ENCODE measurements around the gene HYDIN.

DNA sequence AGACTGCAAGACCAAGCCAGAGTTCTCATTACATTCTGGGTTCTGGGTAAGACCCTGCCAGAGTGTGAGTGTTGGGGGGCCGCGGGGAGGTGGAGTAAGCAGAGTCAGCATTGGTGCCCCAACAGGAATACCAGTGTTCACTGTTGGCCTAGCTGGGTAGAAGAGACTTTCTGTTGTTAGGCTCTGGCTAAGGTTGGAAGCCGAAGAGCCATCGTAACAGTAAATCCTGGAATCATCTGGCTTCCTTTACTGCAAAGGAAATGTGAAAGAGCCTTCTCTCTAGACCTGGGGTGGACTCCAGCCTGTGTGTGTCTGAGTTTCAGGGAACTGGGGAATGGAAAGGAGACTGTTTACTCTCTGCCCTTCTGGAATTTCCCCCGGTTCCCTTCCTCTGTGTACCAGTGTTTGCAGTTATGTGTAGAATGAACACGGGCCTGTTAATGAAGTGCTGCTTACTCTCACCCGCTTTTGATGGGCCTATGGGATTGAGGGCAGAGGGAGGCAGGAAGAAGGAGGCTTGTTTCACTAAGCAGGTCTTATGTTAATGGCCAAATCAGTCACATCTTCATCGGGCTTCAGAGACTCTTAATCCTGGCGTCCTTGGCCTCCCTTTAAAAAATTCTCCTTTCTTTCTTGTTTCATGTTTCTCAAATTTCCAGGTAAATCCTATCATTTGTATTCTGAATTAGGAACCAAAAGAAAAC is 68.6 kb downstream of the WWP2 start:
- PRO-cap, result no peak
- RAMPAGE, long total RNA, 4 experiments, result no peak in any of the 4 experiments

GRCh38 chr16:69838932-69839679 is 77.0 kb downstream of the WWP2 start:
- PRO-cap, result bidirectional peak, plus-strand start at chr16:69839379, minus-strand start at chr16:69839317
- RAMPAGE, long total RNA, 4 experiments, result no peak in any of the 4 experiments

- PRO-cap, result bidirectional peak, plus-strand start at chr16:70066253, minus-strand start at chr16:70065938
- RAMPAGE, long total RNA, 4 experiments, result start-site peak on the minus strand in 4 of 4 experiments, at chr16:70065785-70065955 at its widest, 1,274 to 4,030 reads per replicate
Observed at GRCh38 chr16:70065482-70066680, 48.3 kb upstream of the PDPR start.

DNA sequence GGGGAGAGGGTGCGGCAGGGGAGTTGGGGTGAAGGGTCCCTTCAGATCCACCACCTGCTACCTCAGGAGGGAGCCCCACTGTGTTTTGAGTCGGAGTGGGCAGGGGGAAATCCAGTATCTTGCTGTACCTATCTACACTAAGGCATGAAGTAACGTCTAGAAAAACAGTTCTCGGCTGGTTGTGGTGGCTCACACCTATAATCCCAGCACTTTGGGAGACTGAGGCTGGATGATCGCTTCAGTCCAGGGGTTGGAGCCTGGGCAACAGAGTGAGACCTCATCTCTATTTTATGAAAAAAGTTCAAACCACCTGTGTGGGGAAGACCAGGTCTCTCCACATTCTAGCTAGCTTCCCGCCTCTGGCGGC is 29.9 kb downstream of the ST3GAL2 start:
- PRO-cap, result no peak
- RAMPAGE, long total RNA, 4 experiments, result no peak in any of the 4 experiments

- PRO-cap, result no peak
- RAMPAGE, long total RNA, 4 experiments, result no peak in any of the 4 experiments
Observed at GRCh38 chr16:70437502-70438036, 1.3 kb downstream of the ST3GAL2 start.

DNA sequence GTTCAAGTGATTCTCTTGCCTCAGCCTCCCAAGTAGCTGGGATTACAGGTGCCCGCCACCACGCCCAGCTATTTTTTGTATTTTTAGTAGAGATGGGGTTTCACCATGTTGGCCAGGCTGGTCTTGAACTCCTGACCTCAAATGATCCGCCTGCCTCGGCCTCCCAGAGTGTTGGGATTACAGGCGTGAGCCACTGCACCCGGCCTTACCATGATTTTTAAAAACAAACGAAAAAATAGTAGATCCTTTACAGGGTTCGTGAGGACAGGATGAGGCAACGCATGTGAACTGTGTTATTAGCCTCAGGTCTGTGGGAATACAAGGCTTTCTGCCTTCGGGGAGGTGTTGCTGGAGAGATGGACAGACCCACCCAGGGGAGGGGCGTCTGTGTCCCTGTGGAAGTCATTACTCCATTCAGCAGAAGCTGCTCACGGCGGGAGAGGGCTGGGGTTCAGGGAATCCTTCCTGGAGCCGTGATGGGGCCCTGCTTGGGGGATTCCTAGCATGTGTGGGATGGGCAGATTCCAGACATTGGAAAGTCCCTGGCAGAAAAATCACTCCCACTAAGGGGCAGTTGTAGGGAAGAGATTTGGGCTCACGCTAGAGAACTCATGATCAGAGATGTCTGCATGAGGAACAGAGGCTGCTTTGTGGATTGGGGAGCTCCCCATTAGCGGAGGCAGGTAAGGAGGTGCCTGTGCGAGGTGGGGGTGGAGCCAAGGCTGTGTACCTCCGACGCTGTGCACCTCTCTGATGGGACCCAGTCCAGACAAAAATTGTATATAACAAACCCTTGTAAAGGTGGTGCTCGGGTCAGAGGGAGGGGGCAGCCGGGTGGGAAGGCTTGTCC is 56.4 kb upstream of the IL34 start:
- PRO-cap, result unidirectional peak, plus-strand start at position 618 of the sequence
- RAMPAGE, long total RNA, 4 experiments, result no peak in any of the 4 experiments

DNA sequence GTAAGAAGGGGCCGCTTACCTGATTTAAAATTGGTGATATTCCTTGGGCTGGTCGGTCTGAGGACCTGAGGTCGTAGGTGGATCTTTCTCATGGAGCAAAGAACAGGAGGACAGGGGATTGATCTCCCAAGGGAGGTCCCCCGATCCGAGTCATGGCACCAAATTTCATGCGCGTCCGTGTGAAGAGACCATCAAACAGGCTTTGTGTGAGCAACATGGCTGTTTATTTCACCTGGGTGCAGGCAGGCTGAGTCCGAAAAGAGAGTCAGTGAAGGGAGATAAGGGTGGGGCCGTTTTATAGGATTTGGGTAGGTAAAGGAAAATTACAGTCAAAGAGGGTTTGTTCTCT is 24.9 kb upstream of the IL34 start:
- PRO-cap, result no peak
- RAMPAGE, long total RNA, 4 experiments, result no peak in any of the 4 experiments

- PRO-cap, result no peak
- RAMPAGE, long total RNA, 4 experiments, result no peak in any of the 4 experiments
Observed at GRCh38 chr16:70647501-70647773, 1.1 kb downstream of the IL34 start.

DNA sequence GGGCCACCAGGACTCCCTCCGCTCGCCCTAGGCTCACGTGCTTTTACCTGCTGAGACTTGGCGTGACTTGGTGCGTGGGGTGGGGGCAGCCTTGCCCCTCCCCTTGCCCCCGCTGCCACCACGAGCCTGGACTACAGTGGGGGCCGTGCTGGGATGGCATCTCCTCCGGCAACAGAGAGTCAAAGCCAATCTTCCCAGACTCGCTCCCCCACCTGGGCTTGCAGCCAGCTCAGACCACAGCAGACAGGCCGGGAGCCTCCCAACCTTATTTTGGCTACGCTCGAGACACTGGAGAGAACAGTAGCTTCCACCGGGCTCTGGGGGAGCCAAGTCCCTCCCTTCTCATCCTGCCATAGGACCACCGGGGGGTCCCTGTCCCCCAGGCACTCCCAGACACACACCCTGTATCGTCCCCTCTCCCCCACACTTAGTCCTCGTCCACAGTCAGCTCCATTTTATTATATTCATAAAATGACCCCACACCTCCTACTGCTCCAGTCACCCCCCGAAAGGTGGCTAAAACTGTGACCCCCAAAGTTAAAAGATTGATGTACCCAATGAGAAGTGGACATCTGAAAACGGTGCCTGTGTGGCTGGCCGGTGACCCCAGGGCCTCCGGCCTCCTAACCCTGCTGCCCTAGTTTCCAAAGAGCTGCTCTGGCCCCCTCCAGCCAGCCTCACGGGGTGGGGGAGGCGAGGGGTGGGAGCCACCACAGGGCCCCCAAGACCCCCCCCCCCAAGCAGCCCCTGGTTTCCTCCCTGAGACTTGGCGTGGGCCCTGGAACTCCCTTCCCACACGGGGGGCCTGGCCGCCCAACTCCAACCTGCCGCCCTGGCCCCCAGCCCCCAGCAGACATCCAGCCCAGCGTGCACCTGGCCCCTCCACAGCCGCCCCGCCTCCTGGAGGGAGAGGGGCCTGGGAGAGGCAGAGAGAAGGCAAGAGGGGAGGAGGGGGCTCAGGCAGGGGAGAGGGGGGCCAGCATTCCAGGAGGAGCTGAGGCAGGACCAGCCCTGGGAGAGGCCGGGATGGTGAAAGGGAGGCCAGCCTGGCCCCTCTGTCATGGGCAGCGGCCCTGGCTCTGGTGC is 16.3 kb downstream of the IL34 start:
- PRO-cap, result no peak
- RAMPAGE, long total RNA, 4 experiments, result no peak in any of the 4 experiments

- PRO-cap, result no peak
- RAMPAGE, long total RNA, 4 experiments, result no peak in any of the 4 experiments
Observed at GRCh38 chr16:70708405-70708841, 22.6 kb upstream of the MTSS2 start.

GRCh38 chr16:70709592-70710059 is 23.8 kb upstream of the MTSS2 start:
- PRO-cap, result no peak
- RAMPAGE, long total RNA, 4 experiments, result no peak in any of the 4 experiments

GRCh38 chr16:70714579-70715053 is 28.8 kb upstream of the MTSS2 start:
- PRO-cap, result no peak
- RAMPAGE, long total RNA, 4 experiments, result no peak in any of the 4 experiments

DNA sequence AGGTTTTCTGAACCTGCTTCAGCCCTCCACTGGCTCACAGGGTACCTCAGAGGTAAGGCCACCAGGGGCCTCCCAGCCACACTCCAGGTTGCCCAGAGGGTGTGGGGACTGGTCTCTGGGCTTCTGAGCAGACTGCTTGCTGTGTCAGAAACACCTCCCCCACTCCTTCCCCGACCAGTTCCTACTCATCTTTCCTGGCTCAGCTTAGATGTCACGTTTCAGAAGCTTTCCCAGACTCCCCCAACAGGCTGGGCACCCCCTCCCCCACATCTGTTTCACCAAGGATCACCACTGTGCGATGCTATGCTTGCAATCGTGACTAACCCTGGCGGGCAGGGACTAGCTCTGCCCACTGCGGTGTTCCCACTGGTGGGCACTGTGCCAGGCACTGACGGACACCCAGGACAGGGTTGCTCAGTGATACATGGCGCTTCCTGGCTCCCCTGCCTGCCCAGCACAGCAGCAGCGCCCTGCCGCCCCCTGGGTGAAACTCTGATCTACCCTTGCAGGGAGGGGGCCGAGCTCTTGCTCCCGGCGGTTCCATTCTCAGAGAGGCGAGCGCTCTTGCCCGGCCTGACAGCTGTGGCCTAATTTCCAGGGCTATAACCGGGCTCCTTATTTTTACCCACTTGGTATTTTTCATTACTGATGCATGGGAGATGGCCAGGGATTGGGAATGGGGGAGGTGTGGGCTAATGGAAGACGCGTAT is 29.4 kb upstream of the MTSS2 start:
- PRO-cap, result no peak
- RAMPAGE, long total RNA, 4 experiments, result no peak in any of the 4 experiments

DNA sequence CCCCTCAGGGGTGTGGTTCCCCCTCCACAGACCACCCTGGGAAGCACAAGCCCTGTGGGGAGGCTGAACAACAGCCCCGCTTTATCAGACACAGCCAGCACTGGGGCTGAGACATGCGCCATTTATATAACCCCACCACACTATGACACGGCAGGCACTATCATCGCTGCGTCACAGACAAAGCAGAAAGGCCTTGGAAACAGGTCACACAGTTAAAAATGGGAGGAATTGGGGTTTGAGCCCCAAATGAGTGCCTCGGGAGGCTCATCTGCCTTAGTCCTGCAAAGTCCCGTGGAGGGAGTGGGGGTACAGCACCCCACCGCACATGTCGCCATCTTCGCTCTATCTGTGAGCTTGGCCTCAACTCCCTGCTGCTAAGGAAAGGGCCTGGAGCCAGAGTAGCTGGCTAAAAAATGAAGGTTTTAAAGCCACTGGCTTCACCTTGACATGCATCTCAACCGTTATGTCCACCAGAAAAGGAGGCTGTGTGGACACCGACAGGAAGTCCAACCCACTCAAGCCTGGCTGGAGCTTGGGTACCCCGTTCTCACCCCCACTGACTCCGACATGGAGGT is 40.6 kb upstream of the MTSS2 start:
- PRO-cap, result no peak
- RAMPAGE, long total RNA, 4 experiments, result no peak in any of the 4 experiments

- PRO-cap, result unidirectional peak, plus-strand start at chr16:70735464
- RAMPAGE, long total RNA, 4 experiments, result no peak in any of the 4 experiments
Observed at GRCh38 chr16:70735082-70735862, 49.4 kb upstream of the MTSS2 start.

DNA sequence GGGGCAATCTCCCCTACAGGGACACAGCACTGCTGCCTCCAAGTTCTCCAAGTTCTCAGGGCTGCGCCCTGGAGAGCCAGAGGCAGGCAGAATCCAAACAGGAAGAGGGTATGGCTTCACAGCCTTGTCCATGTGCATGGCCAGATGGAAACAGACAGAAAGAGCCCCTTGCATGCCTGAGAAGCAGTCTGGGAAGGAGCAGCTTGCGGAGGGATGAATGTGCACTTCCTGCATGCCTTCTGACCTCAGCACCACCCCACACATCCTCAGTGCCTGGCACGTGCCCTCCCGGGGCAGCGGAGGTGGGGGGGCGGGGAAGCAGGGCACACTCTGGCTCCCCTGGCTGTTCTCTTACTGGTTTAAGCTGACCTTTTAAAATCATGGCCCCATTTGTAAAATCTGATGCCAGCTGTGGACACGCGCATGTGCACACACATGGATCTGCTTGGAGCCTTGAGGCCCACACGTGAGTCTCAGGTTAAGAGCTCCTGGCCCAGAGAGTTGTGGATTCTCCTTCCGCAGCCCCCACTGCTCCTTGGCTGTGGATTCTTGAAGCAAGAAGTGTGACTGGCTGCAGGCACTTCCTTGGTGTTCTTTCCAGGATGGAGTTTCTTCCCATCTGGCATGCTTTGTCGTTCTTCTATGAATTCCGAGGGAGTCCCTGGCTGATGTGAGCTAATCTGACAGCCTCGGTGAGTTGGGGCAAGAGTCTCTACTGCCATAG is 55.4 kb upstream of the MTSS2 start:
- PRO-cap, result no peak
- RAMPAGE, long total RNA, 4 experiments, result no peak in any of the 4 experiments

DNA sequence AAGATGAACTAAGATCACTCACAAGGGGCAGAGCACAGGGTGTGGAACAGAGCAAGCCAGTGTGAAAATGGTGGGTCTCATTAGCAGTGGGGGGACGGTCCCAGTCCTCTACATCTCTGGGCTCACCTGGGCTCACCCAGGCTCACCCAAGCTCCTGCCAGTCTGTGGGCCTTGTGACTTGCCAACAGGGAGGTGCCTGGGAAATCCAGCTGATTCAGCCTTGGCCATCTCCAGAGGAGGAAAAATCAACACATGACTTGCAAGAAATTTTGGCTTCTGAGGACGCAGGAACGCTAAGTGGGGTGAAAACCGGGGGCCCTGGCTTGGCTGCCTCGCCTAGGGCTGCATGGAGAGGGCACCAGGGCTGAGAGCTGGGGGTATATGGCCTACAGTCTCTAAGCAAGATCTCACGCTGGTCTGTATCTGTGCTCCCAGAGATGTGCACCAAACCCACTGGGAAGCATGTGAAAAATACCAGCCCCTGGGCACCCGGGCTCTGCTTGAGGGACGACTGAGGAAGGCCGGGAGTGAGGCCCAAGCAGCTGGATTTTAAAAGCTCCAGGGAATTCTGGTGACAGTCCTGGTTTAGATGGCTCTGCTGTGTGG is 47.7 kb downstream of the VAC14 start:
- PRO-cap, result no peak
- RAMPAGE, long total RNA, 4 experiments, result no peak in any of the 4 experiments

DNA sequence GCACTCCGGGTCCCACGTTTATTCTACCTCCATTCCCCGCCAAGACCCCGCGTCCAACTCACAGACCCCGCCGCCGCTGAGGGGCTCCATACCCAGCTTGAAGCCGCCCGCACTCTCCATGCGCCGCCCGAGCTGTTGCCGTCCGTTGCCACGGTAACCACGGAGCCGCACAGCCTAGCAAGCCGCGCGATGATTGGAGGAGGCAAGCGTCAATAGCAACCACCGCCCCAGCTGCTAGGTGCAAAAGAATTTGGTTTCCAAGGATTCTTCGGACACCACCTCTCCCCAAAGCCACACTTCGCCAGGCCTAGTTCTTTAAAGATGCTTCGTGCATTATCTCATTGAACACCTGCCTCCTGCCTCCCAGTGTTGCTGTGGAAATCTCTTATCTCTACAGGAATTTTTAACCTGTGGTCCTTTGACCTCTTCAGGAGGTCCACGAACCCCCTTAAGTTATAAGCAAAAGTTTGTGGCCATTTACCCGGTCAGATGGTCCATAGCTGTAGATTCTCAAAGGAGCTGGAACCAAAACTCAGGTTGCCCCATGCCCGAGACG is at the start of gene HYDIN:
HYDIN (minus strand) TSS at position 155 of the 556 bp plus-strand sequence.
- PRO-cap, result no peak
- RAMPAGE, long total RNA, 4 experiments, result no peak in any of the 4 experiments

DNA sequence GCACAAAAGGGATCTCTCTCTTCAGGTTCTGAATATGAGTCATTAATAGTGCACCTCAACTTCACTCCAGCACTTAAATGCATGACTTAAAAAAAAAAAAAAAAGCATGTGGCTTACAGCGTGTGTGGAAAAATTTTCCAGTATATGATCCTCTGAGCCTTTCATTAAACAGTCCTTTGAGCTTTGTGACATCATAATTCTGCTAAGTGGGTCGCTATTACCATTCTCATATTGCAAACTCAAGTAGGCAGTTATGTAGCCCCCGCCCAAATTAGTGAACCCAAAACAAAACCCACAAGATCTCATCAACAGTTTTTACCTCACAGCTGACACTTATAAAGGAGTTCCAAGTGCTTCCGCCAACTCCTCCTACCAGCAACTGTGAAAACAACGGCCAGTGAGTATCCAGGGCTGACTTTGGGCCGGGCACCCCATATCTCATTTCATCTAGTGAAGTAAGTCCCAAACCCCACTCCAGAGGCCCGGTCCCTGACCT is 595 bp downstream of the CMTR2 start:
- PRO-cap, result no peak
- RAMPAGE, long total RNA, 4 experiments, result no peak in any of the 4 experiments

DNA sequence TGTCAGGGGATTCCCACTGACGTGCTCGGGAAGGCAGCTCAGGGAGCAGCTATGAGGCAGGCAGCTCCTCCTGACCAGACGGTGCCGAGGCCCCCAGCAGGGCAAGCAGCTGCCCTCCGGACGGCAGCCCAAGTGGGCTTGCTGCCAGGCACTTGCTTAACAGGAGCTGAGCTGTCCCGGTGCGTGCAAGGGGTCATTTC is 9.8 kb upstream of the CALB2 start:
- PRO-cap, result unidirectional peak, plus-strand start at position 77 of the sequence
- RAMPAGE, long total RNA, 4 experiments, result no peak in any of the 4 experiments